Measurements from ENCODE around the gene GLCE.

GRCh38 chr15:68640672-68641780 lies 62.2 kb downstream of the CORO2B start:
- PRO-cap = bidirectional peak, plus-strand start at chr15:68640902, minus-strand start at chr15:68640912; bidirectional peak, plus-strand start at chr15:68641193, minus-strand start at chr15:68640990; unidirectional peak, plus-strand start at chr15:68641548

DNA sequence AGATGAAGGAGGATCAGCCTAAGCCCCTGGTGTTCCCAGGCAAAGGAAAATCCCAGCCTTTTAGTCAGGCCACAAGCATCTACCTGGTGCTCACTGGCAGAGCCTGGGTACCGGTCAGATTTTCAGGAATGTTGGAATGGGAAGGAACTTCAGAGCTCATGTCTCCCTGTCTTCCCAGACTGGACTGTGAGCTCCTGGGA lies 117.9 kb downstream of the CORO2B start:
- PRO-cap = no peak

DNA sequence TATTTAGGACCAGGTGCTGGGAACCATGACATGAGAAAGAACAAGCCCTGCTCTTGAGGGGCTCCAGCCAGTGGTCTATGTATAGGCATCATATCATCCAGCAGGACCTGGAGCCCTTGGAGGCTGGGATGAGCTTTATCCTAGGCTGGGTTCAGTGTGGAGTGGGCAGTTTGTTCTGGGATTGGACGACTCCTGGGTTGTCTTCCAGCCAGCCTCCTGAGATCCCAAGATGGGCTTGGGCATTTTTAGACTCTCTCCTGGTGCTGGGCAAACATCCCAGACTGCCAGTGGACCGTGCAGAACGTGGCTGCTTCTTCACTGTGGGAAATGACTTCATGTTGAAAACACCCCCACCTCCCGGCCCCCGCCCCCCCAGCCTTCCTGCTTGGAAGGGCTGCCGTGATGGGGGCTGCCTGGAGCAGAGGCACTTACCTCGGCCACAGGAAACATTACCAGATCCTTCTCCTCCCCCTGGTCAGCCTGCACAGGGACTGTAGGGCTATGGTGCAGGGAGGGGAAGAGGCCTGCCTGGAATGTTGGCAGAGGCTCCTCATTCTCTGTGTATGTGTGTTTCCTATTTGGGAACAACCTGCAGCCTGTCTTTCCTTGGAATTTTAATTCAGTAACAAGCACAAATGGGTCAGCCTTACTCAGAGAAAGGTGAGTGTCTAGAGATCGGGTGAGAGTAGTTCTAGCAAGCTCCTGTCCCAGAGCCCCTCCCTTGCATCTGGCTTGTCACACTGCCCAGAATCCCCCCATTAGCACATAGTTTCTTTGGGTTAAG lies 90.9 kb downstream of the ANP32A start:
- PRO-cap = no peak

GRCh38 chr15:68783731-68784021 lies 37.0 kb downstream of the ANP32A start:
- PRO-cap = no peak

DNA sequence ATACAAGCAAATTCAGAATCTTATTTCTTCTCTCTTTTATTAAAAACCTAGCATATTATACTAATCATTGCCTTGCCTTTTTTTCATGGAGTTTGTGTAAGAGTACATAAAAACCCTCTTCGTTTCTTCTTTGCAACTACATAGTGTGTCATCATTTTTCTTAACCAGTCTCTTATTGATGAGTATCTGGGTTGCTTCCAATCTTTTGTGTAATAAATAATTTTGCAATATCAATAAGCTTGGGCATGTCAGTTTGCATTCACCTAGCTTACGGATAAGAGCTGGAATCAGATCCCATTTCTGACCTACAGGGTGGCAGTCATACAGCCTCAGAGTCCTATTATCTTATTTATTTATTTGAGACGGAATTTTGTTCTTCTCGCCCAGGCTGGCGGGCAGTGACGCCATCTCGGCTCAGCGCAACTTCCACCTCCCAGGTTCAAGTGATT lies 18.4 kb downstream of the ANP32A start:
- PRO-cap = no peak

GRCh38 chr15:68834023-68834522 lies 13.4 kb upstream of the ANP32A start:
- PRO-cap = no peak

- PRO-cap = bidirectional peak, plus-strand start at chr15:69160561, minus-strand start at chr15:69160344
These were observed at the start of gene GLCE for GRCh38 chr15:69159710-69161203. TSS of gene GLCE (plus strand) at chr15:69160635.

GRCh38 chr15:69461989-69462672 lies 9.5 kb downstream of the RPLP1 start:
- PRO-cap = no peak

GRCh38 chr15:69490574-69491102 lies 38.0 kb downstream of the RPLP1 start:
- PRO-cap = bidirectional peak, plus-strand start at chr15:69491173, minus-strand start at chr15:69490897

DNA sequence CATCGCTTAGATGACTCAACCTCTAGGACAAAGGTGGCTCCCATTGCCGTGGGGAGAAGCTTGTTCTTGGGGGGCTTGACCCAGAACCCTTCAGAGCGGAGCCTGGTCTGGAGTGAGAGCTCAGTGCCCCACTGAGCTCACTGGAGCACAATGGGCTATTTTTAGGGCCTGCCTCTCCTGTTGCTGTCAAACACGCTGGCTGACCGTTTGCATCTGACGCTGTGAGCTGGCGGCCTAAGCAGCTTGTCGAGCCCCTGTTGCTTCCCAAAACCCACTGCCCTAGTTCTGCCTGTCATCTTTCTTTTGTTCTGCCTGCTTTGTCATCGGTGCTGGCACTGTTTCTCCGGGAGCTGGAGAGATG lies 47.2 kb downstream of the RPLP1 start:
- PRO-cap = no peak

DNA sequence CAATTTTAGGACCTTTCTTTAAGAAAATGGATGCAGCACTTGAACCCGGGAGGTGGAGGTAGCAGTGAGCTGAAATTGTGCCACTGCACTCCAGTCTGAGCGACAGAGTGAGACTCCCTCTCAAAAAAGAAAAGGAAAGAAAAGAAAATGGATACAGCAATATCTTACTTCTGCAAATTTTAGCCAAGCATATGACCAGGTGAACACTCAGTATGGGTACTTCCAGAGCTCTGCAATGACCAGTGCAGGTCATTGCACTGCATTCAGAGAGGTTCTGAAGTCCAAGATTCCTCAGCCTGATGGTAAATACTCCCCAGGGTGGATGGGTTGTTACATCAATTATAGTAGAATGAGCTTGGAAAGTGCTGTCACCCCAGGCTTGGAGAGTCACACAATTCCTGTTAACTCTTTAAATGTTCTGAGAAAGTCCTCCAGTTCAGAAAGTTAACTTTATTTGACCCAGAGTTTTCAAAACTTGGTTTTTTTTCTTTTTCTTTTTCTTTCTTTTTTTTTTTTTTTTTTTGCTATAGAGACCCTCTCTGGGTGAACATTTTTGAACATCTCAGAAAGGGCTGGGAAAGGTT lies 103.7 kb downstream of the RPLP1 start:
- PRO-cap = no peak

DNA sequence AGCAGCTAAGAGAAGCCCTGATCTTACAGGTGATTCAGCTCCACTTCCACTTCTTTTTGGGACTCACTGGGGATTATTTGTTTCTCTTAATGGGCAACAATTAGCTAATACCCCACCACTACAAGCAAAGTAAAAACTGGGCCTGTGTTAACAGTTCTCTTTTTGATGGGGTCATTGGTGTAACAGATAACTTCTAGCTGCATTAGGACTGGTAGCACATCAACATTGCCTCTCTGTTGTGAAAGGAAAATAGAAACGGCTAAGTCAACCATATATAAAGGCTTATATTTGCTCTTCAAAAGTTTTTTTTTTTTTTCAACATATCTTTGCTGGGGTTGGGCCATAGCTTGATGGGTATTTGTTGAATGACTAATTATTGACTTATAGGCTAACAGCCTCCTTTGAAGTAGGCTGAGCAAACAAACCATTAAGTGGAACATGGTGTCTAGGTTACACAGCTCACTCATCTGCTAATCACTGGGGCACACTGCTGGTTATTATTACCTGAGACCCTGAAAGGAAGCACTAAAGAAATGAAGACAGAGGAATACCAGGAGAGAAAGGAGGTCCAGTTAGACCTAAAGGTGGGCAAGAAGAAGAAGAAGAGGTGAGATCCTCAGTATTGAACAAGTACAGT lies 139.2 kb downstream of the RPLP1 start:
- PRO-cap = no peak

- PRO-cap = no peak
These were observed 303.0 kb downstream of the RPLP1 start for GRCh38 chr15:69755423-69756160.

DNA sequence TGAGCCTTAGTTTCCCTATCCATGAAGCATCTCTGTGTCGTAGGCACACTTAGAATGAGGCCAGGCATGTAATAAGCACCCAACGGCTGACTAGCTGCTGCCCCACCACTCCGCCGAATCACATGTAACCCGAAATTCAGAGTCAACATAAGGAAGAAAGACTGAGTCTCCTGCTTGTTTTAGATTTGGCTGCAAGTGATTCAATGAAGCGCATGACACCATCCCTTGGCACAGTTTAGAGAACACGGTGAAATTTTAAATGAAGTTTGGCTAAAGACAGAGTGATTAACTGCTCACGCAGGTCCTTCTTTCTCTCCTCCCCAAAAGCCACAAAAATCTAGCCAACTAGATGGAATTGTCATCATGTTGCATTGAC lies 279.2 kb downstream of the TLE3 start:
- PRO-cap = no peak

GRCh38 chr15:69979634-69980278 lies 118.0 kb downstream of the TLE3 start:
- PRO-cap = no peak

DNA sequence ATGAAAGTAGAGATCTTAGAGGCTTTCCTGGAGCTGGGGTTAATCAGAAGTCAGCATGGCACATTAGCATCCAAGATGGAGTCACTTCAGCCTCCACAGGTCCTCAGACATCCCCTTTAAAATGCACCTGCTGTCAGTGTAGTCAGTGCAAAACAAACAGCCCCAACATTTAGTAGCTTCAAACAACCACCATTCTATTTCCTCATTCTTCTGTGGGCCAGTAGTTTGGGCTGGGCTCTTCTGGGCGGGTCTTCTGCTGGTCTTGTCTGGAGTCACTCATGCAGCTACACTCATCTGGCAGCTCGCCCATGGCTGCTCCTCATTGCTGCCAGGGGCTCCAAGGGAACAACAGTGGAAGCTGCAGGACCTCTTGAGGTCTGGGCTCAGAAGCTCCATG lies 99.9 kb downstream of the TLE3 start:
- PRO-cap = bidirectional peak, plus-strand start at position 322 of the sequence, minus-strand start at position 154 of the sequence

- PRO-cap = no peak
These were observed 21.8 kb downstream of the TLE3 start for GRCh38 chr15:70075619-70076584.

- PRO-cap = no peak
These were observed 13.9 kb downstream of the TLE3 start for GRCh38 chr15:70083830-70084279.

DNA sequence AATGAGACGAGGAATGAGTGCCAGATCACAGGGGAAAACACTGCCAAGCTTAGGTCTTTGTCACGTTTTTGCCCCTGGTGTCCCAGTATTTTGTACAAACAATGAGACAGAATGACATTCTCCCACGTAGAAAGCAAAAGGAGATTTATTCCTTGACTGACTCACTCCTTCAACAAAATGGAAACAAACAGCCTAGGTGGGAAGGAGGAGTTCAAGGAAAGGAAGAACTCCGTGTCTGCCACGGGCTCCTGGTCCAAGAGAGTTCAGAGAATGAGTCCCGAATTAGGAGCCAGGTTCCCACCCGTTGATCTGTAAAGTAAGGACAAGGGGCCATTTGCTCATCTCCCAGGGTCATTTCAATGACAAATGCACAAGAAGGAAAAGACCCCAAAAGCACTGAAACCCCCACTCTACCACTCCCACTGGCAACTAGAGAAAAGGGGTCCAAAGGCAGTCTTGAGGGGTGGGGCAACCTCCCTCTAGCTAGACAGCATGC lies 8.0 kb downstream of the TLE3 start:
- PRO-cap = unidirectional peak, plus-strand start at position 208 of the sequence

GRCh38 chr15:70095156-70095718 lies 2.5 kb downstream of the TLE3 start:
- PRO-cap = unidirectional peak, plus-strand start at chr15:70095633